Epithelial cell of alveolus of lung (primary cell): ENCODE measurements around a stretch of chr4.

DNA sequence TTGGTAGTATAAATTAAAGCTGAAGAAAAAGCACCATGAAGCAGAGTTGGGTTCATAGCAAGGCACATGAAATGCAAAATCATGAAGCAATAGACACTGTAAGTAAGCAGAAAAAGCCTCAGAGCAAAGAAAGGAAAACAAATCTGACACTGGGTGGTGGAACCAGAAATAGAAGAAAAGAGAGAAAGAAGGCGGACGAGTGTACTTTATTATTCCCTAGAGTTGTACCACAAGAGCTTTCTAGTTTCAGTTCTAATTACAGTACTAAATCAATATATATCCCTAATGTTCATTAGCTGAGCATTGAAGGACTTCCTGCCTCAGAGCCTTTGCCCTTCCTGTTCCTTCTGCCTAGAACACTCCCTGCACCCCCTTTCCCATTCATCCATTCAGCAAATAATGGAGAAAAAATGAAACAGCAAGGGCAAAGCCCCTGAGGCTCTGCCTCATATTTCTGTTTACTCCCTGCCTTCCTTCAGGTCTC is 153.8 kb upstream of the RASGEF1B start:
- RAMPAGE, long total RNA, result no peak
- RRBS, result no CpG with 5 or more reads among the region's 2 CpGs

- RAMPAGE, long total RNA, result no peak
- RRBS, result no CpG with 5 or more reads among the region's 7 CpGs
Observed at GRCh38 chr4:82371948-82372369, 1.8 kb downstream of the HNRNPD start.

DNA sequence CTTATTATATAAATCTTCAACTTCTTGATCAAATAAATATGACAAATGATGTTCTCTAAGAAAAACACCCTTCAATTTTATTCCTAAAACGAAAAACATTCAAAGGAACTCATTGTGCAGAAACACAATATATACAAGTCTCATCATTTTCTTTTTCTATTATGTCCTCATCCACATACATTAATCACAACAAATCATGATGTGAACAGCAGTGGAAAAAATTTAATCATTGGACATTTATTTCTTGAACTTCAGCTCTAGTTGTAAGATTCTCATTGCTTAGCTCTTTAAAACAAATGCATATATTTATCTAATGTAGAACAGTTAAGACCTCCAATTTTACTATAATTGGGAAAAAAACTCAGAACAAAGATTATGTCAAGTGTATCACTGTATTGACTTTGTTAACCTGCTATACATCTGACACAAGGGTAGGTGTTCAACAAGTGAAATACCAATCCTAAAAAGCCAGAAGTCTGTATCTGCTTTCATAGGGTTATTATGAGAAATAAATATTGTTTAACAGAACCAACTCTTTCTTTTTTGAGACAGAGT is 4.8 kb upstream of the THAP9 start:
- RAMPAGE, long total RNA, result no peak
- RRBS, result no CpG with 5 or more reads among the region's 1 CpG

DNA sequence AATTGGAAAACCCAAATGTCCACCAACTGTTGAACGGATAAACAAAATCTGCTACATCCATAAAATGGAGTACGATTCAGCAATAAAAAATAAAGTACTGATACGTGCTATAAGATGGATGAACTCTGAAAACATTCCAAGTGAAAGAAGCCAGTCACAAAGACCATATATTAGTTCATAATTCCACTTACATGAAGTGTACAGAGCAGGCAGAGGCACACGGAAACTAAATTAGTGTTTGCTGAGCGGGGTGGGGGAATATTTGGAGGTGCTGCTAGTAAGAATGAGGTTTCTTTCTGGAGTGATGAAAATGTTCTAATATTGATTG is 1.6 kb upstream of the THAP9 start:
- RAMPAGE, long total RNA, result no peak
- RRBS, result no CpG with 5 or more reads among the region's 5 CpGs

GRCh38 chr4:82900333-82900588 is 274 bp upstream of the THAP9 start:
- RAMPAGE, long total RNA, result start-site peak on the minus strand at chr4:82900490-82900559, 138 and 380 reads in 2 replicates
- RRBS, result 28% methylated on average over 3 of the region's 13 CpGs

DNA sequence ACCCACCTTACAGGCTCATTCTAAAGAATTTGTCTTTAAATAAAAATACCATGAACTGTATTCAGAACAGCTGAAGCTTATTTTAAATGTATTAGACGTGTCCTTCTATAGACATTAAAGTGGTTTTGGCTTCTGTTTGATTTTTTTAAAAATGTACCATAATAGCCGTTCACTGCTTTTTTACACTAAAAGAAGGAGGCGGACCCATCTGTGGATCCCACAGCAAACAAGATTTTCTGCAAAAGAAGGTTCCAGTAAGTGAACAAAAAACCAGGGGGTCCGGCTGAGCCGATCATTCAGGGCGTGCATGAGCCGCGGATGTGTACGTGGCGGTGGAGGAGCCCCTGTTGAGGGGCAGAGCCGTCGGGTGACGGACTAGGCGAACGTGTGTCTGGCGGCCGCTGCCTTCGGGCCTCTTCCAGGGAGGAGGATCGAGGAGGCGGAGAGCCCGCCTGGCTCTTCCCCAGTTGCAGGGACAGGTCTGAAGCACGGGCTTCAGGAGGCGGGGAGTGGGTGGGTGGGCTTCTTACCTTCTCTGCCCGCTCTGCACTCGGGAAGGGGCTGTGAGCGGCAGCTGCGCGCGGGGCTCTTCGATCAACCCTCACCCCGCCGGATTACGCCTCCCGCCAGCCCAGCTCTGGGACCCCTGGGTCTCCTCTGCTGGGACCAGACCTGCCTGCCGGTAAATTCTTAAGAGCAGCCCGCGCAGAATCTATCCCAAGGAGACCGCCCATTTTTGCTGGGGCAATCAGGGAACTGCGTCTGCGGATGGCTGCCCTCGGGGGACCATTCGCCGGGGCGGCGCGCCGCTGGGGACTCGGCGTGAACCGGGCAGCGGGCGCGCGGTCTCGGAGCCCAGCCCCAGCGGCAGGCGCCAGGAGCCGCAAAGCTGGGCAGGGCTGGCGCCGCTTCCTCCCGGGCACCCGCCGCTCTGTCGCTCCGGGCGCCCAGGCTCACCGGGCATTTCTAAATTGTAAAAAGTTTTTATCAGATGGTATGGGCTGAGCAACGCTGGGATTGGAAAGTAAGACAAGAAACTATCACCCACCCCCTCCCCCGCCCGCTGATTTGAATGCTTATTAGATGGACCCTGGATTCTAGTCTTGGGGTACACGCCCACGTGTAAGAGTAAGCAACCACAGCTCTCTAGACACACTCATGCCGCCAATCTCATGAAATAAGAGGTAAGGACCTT is 4.9 kb downstream of the PLAC8 start:
- RAMPAGE, long total RNA, result no peak
- RRBS, result 1% methylated on average over 14 of the region's 73 CpGs

GRCh38 chr4:83110393-83110930 is 4.1 kb downstream of the PLAC8 start:
- RAMPAGE, long total RNA, result no peak
- RRBS, result no CpG with 5 or more reads among the region's 13 CpGs

DNA sequence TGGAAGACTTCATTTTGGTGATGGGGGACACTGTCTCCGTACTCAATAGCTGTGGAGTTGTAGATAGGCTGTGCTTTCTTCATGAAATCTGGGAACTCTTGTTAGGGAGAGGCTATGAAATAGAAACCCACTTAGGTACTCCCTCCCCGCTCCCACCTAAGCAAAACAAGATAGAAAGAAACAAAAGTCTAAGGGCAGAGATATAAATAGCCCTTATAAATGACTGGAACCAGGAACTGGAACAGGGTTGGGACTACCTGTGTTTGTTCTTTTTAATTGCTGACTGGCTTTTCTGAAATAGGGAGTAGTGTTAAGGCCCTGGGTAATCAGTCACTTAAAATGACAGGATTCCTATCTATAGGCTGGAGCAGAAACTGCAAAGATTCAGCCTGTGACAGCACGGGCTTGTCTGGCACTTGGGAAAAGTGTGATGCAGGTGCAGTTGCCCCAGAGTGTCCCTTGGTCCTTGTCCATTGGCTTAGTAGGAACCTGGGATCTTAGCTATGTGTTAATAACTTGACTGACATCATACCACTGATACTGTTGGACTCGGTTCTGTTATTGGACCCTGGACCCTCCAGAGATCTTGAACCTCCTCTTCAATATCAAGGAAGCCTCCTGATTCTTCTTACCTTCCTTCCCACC is 14.7 kb upstream of the PLAC8 start:
- RAMPAGE, long total RNA, result no peak
- RRBS, result no CpG with 5 or more reads among the region's 4 CpGs

DNA sequence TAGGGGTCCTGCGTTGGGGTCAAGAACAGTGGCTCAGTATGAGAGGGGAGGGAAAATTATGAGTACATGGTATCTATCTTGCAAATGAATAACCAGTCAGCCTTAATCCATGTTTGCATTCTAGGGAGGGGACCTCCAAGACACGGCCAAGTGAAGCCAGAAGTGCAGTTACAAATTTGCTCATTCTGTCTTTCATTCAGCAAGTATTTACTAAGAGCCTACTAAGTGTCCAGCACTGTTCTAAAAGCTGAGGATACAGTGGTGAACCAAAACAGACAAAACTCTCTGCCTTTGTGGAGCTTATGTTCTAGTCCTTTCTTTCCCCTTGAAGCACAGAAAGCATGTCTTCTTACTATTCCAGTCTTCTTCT is 76.2 kb downstream of the COQ2 start:
- RAMPAGE, long total RNA, result no peak
- RRBS, result no CpG with 5 or more reads among the region's 2 CpGs

DNA sequence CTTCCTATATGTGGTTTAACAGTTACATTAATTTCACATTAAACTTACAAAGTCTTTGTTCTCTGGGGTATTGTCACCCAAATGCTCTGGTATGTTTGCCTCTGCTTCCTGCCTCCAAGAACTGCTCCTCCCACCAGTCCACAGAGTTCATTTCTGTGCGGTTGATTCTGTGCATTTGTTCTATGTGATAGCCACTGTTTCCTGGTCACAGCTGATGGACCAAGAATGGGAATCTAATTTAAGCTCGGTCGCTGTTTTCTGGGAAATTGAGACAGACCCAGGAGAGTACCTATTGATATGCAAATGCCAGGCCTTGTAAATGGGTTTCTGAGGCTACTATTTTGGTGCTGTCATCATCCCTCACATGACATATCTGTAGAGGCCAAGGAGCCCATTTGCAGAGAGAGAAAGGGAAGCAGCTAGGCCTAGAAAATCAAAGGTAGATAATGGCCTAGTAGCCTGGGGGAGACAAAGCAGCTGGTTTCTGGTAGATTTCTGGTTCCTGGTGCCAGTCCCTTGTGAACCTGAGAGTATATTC is 27.1 kb upstream of the HPSE start:
- RAMPAGE, long total RNA, result no peak
- RRBS, result no CpG with 5 or more reads among the region's 3 CpGs

DNA sequence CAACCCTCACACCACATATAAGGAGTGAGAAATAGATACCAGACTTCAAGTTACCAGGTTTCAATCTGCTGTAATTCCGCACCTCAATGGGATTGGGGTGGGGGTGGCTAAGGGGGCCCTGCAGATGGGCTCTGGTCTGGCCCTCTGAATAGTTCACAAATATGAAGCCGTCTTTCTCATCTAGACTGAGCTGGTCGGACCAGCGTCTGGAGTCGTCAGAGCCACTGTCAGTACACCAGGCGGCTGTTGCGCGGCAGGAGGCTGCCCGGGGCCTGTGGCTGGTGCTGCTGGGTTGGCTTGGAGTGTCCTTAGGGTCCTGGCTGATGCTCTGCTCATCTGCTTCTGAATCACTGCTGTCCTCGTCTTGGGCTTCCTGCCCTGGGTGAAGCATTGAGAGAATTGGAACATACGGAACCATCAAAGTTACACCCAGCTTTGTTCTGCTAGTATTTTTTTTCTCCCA is 96.0 kb downstream of the CDS1 start:
- RAMPAGE, long total RNA, result no peak
- RRBS, result no CpG with 5 or more reads among the region's 11 CpGs

- RAMPAGE, long total RNA, result no peak
- RRBS, result no CpG with 5 or more reads among the region's 5 CpGs
Observed at GRCh38 chr4:84939031-84939453, 27.4 kb downstream of the WDFY3 start.

GRCh38 chr4:84960131-84960534 is 6.4 kb downstream of the WDFY3 start:
- RAMPAGE, long total RNA, result no peak
- RRBS, result no CpG with 5 or more reads among the region's 4 CpGs

- RAMPAGE, long total RNA, result no peak
- RRBS, result 2% methylated on average over 30 of the region's 115 CpGs
Observed at GRCh38 chr4:84965498-84966513, 684 bp downstream of the WDFY3 start.

GRCh38 chr4:85707617-85708137 is 232.7 kb downstream of the ARHGAP24 start:
- RAMPAGE, long total RNA, result no peak
- RRBS, result no CpG with 5 or more reads among the region's 6 CpGs

GRCh38 chr4:85741697-85742301 is 266.8 kb downstream of the ARHGAP24 start:
- RAMPAGE, long total RNA, result no peak
- RRBS, result no CpG with 5 or more reads among the region's 3 CpGs

GRCh38 chr4:85762245-85762543 is 287.2 kb downstream of the ARHGAP24 start:
- RAMPAGE, long total RNA, result no peak
- RRBS, result no CpG with 5 or more reads among the region's 3 CpGs

DNA sequence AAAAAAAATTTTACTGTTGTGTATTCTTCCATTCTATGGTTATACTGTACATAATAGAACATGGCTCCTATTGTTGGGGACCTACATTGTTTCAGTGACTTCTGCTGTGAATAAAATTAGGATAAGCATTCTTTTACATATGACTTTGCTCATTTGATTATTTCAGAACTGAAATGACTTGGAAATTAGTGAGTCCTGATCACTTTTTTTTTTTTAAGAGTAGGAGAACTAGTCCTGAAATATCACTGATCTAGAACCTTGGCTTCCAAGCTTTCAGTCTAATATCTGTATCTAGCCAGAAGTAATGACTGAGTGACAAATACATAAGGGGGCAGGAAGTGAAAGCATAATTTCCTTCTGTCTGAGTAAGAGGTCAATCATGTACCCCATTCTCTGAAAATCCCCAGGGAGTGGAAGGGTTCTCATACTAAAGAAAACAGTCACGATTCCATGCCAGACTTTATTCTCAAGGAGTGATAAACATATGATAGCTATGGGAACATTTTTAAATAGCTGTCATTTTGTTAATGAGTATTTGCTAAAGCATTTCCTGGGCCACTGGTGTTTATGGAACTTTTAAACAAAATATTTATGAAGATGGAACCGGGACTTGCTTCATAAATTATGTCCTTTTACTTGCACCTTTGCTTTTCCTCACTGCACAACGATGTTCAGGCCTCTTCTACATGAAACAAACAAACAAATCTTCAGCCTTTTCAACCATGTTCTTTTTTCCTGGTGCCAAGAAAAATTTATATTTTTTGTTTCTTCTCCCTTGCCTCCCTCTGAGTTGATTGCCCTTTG is 308.5 kb downstream of the ARHGAP24 start:
- RAMPAGE, long total RNA, result no peak
- RRBS, result no CpG with 5 or more reads among the region's 3 CpGs

- RAMPAGE, long total RNA, result no peak
- RRBS, result no CpG with 5 or more reads among the region's 5 CpGs
Observed at GRCh38 chr4:85928805-85929663, 430.8 kb downstream of the MAPK10 start.

DNA sequence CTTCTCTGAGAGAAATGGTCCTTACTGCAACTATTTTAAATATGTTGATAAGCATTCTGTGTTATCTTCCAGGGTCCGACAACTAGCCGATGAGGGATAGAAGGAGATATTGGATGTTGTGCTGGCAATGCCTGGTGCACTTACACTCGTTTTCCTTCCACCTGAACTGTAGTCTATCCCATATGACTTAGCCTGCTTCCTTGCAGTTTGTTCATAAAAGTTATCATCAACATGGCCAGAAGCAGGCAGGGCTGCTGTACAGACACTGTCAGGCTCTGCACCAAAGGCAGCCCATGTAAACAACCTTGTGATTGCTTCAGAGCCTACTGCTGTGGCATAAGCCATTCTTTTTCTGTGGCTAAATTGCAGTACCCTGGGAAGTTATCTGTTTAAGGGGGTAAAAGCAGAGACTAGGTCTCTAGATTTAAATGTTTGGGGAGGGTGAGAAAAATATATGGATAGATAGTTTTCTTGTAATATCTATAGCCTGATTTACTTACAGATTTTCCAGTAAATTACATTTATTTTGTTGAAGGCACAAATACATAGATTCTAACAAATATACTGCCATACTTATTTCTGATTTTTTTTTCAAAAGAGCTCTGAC is 1.5 kb downstream of the MAPK10 start:
- RAMPAGE, long total RNA, result no peak
- RRBS, result no CpG with 5 or more reads among the region's 3 CpGs